HEK293 (cell line): Measurements from ENCODE around the genes RAP2A and SLC15A1.

GRCh38 chr13:97434026-97434267 is at the start of gene RAP2A:
RAP2A (plus strand) TSS chr13:97434169.
- PRO-cap = bidirectional peak, plus-strand start at chr13:97434230, minus-strand start at chr13:97433800
- RRBS, 2 experiments = no CpG with 5 or more reads among the region's 43 CpGs

GRCh38 chr13:98246966-98247807 is 70.1 kb upstream of the RNF113B start:
- PRO-cap = no peak
- RRBS, 2 experiments = no CpG with 5 or more reads among the region's 20 CpGs

- PRO-cap = no peak
- RRBS, 2 experiments = no CpG with 5 or more reads among the region's 8 CpGs
Observed at GRCh38 chr13:98301716-98302282, 124.7 kb upstream of the RNF113B start.

DNA sequence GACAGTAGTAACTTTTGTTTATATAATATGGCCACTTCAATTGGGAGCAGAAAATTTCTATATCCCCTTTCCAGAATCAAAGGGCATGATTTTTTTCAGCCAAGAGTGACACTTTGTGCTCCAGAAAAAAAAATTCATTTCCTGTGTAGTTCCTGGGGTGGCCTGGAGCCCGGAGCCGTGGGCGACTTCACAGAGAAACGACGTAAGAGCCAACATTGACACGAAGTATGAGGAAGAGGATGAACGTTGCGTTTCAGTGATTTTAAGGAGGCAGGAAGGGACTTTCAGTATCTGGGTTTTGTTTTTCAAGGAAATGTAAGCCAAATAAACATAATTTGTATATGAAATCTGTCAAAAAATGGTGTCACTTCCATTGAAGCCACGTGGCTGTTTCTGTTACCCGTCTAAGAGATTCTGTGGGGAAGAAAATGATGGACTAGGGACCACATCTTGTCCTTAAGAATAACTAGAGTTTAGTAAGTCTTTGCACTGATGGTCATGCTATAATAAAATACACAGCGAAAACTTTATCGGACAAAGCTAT is 187.5 kb downstream of the STK24 start:
- PRO-cap = no peak
- RRBS, 2 experiments = no CpG with 5 or more reads among the region's 12 CpGs

- PRO-cap = no peak
- RRBS, 2 experiments = no CpG with 5 or more reads among the region's 4 CpGs
Observed at GRCh38 chr13:98390518-98391076, 186.3 kb downstream of the STK24 start.

DNA sequence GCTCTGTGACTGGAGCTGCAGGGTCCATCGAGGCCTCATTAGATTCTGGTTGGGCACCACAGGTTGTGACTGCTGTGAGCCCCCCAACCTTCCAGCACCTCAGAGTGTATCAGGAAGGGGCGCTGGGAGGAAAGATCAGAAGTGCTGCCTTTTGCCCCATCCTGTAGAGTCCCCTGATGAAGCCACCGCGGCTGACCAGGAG is 136.5 kb downstream of the STK24 start:
- PRO-cap = no peak
- RRBS, 2 experiments = no CpG with 5 or more reads among the region's 4 CpGs

DNA sequence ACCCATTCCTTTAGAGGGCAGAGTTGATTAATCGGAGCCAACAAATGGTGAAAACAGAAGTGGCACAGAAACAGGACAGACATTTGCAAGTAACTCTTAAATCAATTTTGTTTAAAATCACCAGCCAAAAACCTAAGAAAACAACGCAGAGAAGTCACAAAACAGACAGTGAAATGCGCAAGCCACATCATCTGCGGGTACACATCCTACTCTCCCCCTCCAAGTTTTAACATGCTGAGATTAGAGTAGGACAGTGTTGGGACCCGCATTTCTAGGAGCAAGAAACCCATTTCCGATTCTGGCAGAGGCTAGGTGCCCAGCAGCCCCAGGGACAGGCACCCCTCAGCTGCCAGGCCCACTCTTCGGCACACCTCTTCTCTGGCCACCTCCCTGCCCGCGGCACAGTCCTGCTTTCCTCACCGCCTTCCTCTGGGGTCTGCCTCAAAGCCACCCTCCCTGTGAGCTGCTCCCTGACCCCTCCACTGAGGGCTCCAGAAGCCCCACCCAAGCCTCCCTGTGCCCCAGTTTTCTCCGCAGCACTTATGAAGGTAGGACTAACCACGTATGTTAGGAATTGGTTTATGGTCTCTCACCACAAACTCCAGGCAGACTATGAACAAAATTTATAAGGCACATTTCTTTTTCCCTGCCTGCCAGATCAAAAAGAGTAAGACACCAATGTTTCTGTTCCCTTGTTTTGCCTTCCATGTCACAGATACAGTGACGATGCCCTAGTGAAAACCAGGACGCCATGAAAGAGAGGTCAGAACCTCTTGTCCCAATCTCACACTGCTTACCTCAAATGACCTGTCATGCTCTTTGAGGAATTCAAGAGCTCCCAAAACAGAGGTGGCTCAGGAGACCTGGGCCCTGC is 79.9 kb downstream of the STK24 start:
- PRO-cap = no peak
- RRBS, 2 experiments = no CpG with 5 or more reads among the region's 14 CpGs

DNA sequence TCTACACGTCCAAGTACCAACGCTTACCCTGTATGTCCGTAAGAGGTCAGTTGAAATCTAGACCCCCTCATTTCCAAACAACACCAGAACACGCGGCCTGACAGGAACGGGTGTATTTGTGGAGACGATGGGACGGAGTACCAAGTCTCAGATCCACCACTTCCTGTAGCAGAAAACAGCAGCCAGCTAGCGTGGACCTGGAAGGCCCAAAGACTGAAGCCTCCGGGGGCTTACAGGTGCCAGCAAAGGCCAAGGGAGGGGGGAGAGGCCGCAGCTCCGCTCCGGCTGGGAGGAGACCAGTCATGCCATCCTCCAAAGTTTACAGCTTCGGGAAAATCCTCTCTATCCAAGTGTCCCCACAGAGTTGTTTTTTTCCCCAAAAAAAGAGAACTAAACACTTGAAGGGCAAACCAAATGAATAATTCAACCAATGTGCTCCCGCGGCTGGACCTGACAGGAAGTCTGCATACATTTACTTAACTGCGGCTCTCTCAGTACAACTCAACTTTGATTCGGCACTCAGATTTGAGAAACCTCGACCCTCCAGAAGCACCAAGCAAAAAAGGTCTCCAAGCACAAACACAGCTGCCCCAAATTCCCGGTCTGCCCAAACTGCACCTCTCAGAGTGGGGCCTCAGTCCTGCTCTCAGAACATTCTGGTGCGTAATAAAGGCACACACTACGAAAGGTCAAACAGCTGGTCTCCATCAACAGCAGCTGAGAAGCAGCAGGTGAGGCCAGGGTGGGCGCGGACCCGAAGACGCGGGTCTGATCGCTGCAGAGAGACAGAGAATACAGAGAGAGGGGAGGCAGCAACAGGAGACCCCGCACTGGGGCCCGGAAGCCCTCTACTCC is 33.9 kb downstream of the STK24 start:
- PRO-cap = no peak
- RRBS, 2 experiments = 83 to 93% methylated on average over 4 of the region's 30 CpGs

- PRO-cap = no peak
- RRBS, 2 experiments = no CpG with 5 or more reads among the region's 9 CpGs
Observed at GRCh38 chr13:98686087-98686451, 66.4 kb downstream of the SLC15A1 start.

- PRO-cap = no peak
- RRBS, 2 experiments = 12 to 79% methylated on average over 38 of the region's 49 CpGs
Observed at GRCh38 chr13:98752522-98753144, at the start of gene SLC15A1. SLC15A1 (minus strand) TSS chr13:98752672.

GRCh38 chr13:98972357-98973318 is 5.2 kb downstream of the DOCK9 start:
- PRO-cap = no peak
- RRBS, 2 experiments = no CpG with 5 or more reads among the region's 9 CpGs

DNA sequence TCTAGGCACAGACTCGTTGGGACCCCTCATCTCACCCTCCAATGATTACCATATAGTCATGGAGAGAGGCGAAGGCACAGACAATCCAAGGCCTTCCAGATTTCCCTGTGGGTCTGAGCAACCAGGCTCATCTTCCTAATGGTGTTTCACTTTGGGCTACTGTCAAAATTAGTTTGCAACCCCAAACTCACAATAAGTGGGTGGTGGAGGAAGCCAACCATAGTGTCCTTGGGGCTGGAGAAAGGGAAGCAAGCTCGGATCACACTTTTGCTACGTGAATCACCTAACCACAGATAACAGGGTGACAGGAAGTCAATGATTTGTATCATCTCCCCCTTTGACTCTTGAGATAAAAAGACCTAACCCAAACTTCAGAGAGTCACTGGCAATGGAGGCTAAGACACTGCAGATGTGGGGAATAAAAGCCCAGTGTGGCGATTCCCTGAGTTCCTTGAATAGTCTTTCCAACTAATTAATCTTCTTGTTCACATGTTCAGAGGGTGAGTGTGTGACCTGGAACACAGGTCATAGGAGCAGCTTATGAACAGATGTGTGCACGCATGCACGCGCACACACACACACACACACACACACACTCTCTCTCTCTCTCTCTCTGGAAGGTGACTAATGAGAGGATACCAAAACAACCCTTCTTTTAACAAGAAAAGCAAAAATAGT is 21.0 kb upstream of the DOCK9 start:
- PRO-cap = no peak
- RRBS, 2 experiments = no CpG with 5 or more reads among the region's 8 CpGs

GRCh38 chr13:99080074-99081212 is 102.6 kb upstream of the DOCK9 start:
- PRO-cap = no peak
- RRBS, 2 experiments = no CpG with 5 or more reads among the region's 10 CpGs

DNA sequence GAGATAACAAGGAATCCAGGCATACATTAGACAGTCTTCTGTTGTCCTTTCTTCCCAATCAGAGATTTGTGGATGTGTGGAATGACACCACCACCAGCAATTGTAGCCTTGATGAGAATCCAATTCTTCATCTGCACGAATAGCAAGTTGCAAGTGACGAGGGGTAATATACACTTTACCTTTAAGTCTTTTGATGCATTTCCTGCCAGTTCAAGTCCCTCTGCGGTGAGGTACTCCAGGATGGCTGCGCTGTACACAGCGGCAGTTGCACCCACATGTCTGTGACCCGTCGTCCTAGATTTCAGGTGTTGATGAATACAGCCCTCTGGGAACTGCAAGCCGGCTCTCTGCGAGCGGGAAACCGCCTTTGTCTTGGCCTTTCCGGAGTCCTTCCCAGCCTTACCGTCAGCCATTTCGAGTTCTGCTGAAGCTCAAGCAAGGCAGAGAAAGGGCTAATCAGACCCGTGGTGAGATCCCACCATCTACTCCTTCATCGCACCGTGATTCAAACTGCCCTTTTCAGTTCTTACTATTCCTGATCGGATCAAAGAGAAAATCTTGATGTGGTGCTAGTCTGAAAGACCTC is 14.8 kb downstream of the UBAC2 start:
- PRO-cap = no peak
- RRBS, 2 experiments = no CpG with 5 or more reads among the region's 18 CpGs

GRCh38 chr13:99320607-99320967 is 13.4 kb upstream of the GPR183 start:
- PRO-cap = no peak

DNA sequence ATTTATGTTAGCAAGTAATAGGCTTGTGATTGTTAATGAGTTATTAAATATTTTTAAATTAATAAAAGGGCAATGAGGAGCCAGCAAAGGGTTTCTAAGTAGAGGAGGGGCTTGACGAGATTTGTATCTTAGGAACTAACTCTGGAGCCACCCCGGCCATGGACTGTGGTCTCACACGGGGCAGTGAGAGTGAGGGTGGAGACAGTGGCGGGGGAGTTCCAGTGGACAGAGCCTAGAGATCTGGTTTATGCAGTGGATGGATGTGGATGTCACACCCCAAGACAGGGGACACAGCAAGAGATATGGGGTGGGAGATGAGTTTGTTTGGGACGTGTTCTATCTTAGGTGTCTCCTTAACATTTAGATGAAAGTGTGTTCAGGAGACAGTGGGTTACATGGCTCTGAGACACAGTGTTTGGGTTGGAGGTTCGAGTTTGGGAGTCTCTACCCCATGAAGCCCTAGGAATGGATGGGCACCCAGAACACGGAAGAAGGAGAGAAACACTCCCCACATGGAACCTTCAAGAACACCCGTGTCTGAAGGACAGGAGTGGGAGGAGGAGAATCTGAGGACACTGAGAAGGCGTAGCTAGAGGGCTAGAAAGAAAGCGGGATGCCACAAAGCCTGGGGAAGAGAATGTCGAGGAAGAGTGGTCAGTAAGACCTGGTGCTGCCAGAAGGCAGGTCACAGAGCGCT is 51.5 kb upstream of the GPR183 start:
- PRO-cap = no peak
- RRBS, 2 experiments = no CpG with 5 or more reads among the region's 12 CpGs

- PRO-cap = no peak
- RRBS, 2 experiments = no CpG with 5 or more reads among the region's 8 CpGs
Observed at GRCh38 chr13:99422249-99422770, 79.0 kb upstream of the TM9SF2 start.

DNA sequence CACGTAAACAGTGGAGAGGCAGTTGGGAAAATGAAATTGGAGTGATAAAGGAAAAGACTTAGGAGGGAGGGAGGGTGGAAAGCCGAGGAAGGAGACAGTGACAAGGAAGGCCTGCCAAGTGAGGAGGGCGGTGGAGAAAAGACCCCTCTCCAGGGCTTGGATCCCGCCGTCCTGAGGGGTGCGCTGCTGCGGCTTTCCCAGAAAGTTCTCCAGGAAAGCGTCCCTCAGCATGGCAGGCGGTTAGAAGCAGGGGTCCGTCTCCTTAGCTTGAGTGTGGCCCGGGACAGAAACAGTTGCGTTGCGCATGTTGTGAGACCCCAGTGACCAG is 41.2 kb upstream of the CLYBL start:
- PRO-cap = no peak
- RRBS, 2 experiments = 93 to 97% methylated on average over 3 of the region's 13 CpGs

DNA sequence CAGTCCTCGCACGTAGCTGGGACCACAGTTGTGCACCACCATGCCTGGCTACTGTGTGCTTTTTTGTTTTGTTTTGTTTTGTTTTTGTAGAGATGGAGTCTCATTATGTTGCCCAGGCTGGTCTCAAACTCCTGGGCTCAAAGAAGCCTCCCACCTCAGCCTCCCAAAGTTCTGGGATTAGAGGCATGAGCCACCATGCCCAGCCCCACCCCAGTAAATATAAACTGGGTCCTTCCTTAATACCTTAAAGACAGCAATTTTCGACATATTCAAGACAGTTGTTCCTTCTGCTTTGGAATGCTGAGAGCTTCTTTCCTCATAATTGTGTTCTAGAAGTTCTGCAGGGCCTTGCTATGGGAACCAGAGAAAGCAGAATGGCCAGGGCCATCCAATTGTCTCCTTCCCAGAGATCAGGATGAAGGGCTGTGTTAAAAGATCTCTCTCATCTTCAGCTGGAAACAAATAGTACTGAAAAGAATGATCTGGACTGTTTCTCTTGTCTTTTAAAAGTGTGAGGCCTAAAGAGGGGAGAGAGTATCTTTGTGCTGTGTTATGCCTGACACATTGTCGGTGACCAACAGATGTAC is 122.3 kb downstream of the CLYBL start:
- PRO-cap = no peak
- RRBS, 2 experiments = no CpG with 5 or more reads among the region's 4 CpGs

- PRO-cap = no peak
- RRBS, 2 experiments = no CpG with 5 or more reads among the region's 6 CpGs
Observed at GRCh38 chr13:99892374-99892755, 79.2 kb downstream of the ZIC5 start.